Fibroblast of villous mesenchyme (primary cell): ENCODE data around the genes KIF19, GPRC5C and CD300A.

DNA sequence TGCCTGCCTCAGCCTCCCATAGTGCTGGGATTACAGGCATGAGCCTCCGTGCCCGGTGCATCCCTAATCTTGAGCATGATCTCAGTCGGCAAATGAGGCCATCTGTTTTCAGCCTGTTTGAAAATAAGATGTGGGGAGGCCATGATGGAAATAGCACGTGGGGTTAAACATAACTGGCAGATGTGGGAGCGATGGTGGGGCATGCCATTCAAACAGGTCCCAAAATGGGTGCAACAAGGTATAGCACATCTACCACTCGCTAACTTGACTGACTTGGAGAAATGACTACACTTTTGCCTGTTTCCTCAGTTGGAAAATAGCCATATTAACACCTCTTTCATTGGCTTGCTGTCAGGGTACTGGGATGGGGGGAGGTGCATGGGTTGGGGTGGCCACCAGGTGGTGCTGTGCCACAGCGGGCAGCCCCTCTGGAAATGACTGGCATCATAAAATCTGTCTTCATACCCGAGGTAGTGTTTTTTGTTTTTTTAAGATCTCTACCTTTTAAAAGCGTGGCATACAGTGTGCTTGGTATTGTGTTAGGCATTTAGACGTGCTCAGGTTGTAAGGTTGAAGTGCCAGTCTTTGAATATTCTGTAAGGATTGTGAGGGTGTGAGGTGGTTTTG, 3.1 kb upstream of the TTYH2 start:
- CAGE, long polyA plus RNA, result no peak

DNA sequence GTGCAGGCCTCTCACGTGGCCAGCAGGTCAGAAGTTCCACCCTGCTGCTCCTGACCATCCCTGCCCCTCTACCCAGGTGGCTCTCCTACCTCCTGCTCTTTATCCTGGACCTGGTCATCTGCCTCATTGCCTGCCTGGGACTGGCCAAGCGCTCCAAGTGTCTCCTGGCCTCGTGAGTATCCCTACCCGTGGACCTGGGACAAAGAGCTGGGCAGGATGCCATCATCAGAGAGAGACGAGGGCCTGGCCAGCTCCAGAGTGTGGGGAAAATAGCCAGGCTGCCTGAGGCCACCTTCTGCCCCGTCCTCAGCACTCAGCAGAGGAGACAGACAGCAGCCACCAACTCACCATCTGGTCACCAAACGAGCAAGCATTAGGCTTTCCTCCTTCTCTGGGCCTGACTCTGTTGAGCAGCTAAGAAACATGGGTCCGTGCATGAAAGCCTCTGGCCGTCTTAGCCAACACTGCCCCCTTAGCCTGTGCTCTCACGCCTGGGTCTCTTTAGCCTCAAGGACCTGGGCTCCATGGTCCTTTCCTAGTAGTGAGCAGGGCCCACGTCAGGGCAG, 30.0 kb downstream of the TTYH2 start:
- CAGE, long polyA plus RNA, result no peak

- CAGE, long polyA plus RNA, result no peak
These were observed at the start of gene KIF19 for GRCh38 chr17:74325776-74326448. Gene KIF19 (plus strand): TSS chr17:74326226.

GRCh38 chr17:74356688-74357115, 5.0 kb downstream of the BTBD17 start:
- CAGE, long polyA plus RNA, result no peak

- CAGE, long polyA plus RNA, result no peak
These were observed 13.4 kb downstream of the GPR142 start for GRCh38 chr17:74380466-74381344.

DNA sequence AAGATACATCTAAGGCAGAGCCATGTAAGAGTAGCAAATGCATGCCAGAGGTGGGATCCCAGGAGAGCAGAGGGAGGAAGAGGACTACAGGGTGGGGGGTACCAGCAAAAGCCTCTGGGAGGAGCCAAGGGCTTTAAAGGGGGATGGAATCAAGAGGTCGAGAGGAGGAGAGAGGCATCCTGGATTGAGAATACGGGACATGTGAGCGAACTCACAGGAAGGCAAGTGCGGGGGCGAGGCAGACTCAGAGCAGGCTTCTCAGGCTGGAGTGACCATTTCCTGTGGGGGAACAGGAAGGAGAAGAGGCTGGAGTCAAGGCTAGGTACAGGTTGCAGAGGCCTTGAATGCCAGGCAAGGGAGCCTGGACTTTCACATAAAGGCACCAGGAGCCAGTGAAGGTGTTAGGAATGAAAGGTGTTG, 5.5 kb upstream of the GPRC5C start:
- CAGE, long polyA plus RNA, result no peak

- CAGE, long polyA plus RNA, result no peak
These were observed 4.9 kb upstream of the GPRC5C start for GRCh38 chr17:74427033-74427410.

DNA sequence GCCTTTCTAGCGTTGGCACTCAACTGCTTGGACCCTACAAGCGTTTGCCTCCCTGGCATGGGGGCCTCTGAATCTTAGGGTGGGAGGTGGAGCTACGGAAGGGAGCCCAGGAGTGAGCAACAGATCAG, 1.6 kb upstream of the GPRC5C start:
- CAGE, long polyA plus RNA, result no peak

DNA sequence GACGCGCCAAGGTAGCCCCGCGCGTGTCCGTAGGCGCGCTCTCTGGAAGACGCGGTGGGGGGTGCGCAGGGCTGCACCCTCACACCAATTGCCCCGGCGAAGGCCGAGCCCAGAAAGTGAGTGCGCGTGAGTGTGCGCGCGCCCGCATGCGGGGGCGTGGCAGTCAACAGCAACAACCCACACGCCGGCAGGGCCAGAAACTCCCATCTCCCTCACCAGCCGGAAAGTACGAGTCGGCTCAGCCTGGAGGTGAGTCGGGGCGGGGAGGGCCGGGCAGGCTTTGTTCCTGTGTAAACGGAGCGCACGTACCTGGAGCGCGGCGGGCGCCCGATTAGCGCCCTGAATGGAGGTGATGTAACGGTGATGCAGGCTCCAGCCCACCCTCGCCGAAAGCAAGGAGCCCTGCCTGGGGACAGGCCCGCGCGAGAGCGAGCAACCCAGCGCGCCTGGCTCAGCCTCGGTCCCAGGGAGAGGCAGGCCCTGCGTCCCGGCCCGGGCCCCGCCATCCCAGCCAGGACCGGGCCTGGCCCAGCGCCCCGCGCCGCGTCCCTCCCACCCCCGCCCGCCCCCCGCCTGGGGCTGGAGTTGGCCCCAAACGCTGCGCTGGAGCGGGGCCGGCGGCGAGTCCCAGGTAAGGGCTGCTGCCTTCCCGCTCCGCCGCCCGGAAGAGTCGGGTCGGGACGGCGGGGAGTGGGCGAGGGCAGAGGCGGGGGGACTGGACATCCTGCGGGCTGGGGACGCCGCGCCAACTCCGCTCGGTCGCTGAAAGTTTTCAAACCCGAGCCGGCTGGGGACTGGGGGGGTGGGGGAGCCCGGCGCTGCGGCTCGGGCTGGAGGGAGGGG, at the start of gene GPRC5C:
Gene GPRC5C (plus strand): TSS at position 196 of the 843 bp plus-strand sequence.
- CAGE, long polyA plus RNA, result no peak

- CAGE, long polyA plus RNA, result no peak
These were observed 1.5 kb downstream of the GPRC5C start for GRCh38 chr17:74432980-74434241.

DNA sequence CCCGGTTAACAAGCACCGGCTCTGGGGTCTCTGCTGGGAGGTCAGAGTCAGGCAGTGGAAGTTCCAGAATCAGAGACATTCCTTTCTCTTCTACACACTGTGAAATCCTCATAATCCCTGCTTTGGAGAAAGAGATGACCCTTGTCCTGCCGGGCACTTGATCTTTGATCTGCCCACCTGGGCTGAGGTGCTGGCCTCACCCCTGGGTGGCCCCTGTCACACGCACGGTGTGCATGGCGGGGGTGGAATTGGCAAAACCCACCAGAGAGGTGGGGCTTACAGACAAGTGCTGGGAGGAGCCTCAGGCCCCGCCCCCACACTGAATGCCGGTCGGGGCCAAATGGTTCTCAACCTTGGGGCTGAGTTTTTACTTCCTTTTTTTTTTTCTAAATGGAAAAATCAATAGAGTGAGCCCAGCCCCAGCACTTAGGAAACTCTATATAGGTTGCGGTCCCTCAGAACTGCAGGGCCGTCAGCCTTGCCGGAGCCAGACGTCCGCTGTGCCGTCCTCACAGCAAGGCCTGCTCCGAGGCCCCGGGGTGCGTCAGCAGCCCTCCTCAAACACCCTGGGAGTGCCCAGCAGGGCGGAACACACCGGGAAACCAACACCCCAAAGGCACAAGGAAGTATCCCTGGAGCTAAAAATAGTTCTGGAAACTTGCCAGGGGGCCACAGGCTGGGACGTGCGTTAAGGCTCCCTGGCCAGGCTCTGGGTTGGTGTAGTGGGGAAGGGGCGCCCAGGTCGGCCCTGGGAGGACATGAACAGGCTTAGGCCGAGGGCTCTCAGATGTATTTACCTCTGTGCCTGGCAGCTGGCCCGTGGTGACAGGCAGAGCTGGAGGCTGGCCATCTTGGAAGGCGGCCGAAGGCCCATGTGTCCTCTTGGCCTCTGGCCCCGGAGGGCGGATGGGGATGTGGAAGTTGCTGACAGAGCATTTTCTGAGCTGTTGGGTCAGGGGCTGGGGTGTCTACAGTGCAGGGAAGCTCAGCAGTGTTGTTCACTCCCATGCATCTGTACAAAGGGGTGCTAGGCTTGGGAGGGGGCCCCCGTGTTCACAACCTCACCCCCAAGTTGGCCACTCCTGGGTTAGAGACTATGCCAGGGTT, 11.1 kb downstream of the GPRC5C start:
- CAGE, long polyA plus RNA, result no peak

DNA sequence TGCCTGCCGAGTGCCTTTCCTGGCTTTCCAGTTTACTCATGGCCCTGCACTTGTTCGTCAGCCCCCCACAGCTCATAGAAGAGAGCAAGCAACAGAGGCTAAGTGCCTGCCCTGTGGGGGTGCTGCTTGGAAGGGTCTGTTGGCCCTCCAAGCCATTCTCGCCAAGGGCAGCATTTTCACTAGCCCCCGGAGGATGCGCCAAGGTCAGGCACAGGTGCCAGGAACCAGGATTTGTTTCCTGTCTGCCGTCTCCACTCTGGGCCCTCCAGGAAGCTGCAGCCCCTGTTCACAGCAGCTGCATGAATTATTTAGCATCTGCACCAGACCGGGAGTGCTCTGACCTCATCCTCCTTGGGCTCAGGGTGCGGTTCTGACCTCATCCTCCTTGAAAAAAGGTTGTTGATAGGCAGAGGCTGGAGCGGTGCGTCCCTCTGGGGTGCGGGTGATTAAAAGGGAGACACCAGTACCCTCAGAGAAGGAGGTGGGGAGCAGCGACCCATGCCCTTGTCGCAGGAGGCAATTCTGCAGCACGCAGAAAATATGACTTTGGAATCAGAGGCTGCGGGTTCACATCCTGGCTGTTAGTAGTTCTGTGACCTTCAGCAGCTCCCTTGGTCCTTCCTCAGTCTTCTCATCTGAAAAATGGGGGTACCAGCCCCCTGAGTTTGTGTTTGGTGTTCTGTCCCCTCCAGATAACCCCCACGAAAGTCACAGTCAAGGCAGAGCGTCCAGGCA, 14.1 kb upstream of the CD300A start:
- CAGE, long polyA plus RNA, result no peak

GRCh38 chr17:74465916-74467145, at the start of gene CD300A:
Gene CD300A (plus strand): TSS chr17:74466634.
- CAGE, long polyA plus RNA, result no peak

DNA sequence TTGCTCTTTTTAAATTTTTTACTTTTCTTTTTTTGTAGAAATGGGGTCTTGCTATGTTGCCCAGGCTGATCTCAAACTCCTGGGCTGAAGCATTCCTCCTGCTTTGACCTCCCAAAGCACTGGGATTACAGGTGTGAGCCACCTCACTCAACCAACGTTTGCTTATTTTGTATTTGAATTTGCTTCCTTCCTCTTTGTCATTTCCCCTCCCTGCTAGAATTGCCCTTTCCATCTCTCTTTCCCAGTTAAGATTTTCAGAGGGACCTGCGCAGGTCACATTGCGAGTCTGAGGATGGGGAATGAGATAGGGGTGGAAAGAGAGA, 1.6 kb downstream of the CD300E start:
- CAGE, long polyA plus RNA, result no peak

DNA sequence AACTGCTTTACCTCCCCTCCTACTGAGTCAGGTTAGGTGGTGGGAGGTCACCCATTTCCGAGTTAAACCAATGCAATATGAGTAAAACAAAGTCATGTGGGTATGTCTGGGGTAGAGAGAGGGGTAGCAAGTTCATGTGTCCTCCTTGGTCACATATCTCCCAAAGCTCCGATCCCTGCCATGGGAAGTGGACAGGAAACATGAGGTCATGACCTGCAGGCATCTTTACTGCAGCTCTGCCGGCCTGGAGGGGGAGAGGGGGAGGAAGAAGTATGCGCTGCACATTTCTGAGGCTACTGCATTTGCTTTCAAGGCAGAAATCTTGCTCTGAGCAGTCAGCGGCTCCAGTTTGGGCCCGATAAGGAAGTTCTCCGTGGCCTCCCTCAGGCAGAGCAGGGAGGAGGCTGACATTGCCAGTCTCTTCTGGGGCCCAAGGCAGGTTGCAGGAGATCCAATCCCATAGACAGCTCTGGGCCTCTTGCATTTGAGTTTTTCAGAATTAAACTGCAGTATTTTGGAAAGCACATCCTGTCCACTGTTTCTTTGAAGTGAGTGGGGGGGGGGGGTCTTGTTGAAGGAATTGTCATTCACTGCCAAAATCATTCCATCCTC, 1.5 kb upstream of the NHERF1 start:
- CAGE, long polyA plus RNA, result no peak

DNA sequence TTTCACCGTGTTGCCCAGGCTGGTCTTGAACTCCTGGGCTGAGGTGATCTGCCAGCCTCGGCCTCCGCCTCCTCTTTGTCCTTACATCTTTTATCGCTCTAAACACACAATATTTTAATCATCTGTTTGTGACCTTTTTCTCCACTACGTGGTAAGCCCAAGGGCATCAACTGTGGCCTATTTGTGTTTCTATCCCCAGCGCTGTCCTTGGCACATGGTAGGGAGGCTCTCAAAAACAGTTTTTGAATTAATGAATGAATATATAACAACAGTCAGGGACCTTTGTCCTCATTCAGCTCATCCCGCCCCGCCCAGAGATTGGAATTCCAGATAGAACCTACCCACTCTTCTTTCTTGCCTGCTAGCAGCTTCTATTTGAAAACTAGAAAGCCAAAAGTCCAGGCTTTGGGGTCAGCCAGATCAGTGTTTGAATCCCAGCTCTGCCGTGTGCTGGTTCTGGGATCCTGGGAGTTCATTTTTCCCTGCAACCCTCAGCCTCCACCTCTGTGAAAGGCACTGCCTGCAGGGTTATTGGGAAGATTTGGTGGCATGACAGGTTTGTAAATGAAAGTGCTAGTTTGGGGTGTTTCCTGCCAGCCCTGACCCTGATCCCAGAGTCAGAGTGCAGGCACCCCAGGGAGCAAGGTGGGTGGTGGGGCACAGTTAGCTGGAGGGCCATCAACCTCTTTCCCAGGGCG, 4.4 kb downstream of the NHERF1 start:
- CAGE, long polyA plus RNA, result no peak

DNA sequence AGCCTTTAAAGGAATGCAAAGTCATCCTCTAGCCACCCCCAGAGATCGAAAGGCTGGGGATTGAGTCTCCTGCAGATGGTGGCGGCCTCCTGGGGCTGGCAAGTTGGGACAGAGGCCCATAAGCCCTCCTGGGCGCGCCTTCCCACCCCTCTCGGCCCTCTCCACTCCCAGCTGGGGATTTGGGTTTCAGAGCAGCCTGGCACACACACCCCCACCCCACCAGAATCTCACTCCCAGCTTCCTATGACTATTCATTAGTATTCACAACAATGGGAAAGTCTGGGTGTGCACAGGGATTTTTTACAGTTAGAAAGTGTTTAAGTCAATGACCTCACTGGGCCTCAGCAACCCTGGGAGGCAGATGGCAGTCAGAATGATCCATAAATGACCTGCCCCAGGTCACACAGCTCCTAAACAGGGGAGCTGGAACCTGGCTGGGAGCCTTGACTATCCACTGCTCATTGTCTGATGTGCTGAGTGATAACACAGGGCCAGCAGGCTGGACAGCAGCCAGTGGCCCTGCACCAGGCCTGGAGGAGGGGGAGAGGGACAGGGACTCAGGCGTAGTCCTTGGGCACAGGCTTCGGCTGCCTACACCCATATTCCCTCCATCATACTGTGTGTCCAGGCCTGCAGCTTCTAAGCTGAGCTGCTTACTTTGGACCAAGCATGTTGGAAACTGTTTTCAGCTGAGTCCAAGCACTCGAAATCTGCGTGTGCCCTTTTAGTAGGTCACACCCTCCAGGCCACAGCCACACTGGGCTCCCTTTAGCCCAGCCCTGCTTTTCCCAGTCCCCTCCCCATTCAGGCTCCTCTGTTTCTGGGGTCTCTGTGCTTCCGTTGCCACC, 12.2 kb downstream of the NHERF1 start:
- CAGE, long polyA plus RNA, result no peak

DNA sequence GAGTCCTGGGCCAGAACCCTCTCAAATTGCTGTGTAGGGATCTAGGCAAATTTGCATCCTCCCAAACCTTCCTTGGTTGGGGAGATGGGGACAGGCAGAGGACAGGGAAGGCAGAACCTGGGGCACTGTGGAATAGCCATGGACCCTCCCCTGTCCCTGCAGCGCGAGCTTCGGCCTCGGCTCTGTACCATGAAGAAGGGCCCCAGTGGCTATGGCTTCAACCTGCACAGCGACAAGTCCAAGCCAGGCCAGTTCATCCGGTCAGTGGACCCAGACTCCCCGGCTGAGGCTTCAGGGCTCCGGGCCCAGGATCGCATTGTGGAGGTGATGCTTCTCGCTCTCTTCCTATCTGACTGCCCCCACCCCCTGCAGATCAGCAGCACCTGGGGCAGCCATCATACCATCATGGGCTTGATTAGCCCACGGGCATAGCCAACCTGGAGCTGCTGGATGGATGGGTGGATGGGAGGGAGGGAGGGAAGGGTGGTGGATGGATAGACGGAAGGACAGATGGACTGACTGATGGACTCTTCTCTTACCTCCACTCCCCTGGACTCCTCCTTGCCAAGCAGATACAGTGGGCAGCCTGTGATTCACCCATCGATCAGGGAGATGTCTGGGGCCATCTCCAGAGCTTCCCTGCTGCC, 13.5 kb downstream of the NHERF1 start:
- CAGE, long polyA plus RNA, result no peak

DNA sequence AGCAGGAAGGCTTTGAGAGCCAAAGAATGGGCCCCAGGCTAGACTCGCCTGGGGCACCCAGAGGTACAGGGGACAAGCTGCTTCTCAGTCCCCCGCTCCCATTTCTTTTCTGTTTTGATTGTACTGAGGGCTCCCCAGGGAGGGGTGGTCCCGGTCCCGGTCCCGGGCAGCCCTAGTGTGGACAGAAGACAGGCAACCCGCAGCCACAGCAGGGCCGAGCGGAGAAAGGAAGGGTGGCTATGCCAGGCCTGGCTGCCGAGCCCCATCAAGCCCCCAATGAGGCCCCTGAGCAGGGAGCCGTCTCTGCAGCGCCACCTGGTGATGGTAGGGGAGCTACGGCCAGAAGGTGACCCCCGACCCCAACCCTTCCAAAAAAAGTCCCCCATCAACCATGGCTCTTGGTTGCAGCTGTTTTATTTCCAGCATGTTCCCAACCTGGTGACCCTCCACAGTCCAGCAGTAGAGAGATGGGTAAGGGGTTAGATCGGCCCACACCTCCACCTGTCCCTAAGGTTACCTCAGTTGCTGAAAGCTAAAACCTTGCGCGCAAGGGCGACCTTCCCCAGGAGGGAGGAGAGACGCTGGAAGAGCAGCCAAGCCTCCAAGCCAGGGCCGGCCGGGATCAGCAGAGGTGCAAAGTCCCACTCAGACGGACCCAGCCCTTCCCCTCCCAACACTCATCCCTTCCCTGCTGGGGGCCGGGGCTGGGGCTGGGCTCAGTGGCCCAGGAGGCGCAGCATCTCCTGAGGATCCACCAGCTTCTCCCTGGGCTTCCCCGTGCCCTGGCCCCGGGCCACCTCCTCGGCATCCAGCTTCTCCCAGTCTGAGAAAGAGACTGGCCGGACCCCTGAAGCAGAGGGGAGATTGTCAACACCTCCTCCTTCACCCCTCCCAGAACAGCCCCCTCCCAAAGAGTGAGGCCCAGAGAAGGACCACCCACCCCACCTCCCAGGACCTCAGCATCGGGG, 2.7 kb upstream of the GRIN2C start:
- CAGE, long polyA plus RNA, result no peak

- CAGE, long polyA plus RNA, result no peak
These were observed 7.1 kb downstream of the SLC16A5 start for GRCh38 chr17:75094604-75095509.